ENCODE measurements around a stretch of chr3.

DNA sequence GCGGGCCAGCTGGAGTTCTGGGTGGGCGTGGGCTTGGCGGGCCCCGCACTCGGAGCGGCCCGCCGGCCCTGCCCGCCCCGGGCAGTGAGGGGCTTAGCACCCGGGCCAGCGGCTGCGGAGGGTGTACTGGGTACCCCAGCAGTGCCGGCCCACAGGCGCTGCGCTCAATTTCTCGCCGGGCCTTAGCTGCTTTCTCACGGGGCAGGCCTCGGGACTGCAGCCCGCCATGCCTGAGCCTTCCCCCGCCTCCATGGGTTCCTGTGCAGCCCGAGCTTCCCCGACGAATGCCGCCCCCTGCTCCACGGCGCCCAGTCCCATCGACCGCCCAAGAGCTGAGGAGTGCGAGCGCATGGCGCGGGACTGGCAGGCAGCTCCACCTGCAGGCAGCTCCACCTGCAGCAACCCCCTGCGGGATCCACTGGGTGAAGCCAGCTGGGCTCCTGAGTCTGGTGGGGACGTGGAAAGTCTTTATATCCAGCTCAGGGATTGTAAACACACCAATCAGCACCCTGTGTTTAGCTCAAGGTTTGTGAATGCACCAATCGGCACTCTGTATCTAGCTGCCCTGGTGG lies 48.5 kb upstream of the CCR4 start:
- RRBS: no CpG with 5 or more reads among the region's 37 CpGs

DNA sequence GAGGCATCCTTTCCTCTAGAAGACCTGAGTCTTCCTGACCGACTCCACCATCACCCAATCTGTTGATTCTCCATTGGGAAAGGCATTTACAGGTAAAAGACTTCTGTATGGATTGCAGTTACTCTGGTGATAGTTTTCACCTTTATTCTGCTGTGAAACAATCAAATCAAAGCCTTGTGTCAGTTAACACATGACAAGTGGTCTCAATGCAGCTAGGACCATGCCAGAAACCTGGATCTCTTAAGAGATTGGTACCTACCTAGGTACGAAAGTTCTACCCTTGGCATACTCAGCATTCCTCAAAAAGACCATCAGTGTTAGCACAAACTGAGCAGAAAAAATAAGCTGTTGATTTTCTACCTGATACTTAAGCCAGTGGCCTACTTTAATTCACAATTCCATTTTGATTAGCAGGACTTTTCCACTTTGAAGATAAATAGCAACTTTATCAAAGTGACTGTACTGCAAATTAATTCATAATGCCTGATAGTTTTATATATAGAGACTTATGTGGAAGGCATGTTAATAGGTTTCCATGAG lies 54.5 kb downstream of the UBP1 start:
- RRBS: no CpG with 5 or more reads among the region's 2 CpGs

DNA sequence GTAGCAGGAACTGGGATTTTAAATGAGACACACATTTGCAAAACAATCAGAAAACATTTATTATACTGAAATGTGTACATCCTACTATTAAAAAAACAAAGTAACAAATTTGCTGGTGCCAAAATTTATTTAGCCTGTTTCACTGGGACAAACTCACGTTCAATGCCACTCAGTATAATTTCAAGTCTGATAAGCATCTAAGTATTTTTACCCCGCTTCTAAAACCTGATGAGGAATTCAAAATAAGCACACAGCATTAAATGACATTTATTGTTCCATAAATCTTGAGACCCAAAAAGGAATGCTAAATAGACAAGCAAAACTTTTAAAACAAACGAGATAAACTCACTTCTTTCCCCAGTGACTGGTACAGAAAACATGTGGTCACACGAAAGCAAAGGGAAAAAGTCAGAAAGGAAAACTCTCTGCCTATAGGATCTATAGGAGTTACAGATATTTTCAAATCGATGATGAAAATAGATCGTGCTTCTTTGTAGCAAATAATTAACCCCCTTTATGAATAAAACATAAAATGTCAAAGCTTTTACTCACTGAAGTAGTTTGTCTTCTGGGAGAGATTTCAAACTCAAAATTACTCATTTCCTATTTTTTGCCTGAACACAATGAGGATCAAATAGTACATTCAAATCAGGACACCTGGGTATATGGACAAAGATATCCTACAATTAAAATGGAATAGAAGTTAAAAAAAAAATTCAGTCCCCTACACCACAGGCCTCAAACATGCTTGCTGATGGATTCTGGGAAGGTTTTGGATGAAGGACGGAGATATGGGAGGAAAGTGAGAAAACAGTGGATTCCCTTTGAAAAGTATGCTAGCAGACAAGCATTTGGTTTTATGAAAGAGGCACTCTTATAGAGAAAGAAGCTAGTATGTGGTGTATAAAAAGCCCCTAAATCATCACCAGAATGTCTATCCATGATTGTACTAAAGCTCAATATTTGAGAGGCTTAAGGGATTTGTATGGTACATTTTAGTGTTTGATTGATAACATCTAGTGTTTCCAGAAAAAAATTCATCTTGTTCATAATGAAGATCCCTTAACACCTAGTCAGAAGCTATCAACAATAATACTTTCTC lies 51.6 kb downstream of the UBP1 start:
- RRBS: no CpG with 5 or more reads among the region's 7 CpGs

- RRBS: no CpG with 5 or more reads among the region's 10 CpGs
These were observed 7.9 kb upstream of the UBP1 start for GRCh38 chr3:33448102-33448510.

- RRBS: no CpG with 5 or more reads among the region's 21 CpGs
These were observed 620.4 kb downstream of the PDCD6IP start for GRCh38 chr3:34418908-34419223.

DNA sequence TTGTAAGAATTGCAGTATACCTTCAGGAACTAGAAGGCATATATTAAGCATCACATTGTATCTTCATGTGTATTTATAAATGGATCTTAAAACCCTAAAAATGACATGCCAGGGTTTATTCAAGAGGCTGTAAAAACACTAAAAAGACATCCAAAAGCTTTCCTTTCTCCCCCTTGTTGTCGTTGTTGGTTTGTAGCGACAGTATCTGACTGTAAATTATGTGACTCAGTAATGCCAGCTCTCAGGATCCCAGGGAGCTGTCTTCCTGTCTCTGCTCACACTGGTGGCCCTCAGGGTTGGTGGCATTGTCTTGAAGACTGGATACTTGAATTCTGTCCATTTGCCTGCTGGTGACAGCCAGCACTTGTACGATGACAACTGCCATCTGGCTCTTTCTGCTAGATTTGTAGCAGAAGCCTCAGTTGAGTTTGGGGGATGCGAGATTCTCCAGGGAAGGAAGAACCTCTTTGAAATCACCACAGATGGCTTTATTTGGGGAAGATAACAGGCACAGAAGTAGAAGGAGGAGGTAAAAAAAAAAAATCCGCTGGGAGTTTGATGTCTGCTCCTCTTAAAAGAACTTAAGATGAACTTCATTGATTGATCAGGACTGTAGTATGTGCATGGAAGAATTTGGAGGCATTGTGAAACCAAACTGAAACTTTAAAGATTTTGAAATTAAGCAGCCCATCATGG lies 120.8 kb downstream of the ARPP21 start:
- RRBS: no CpG with 5 or more reads among the region's 5 CpGs

GRCh38 chr3:36432967-36433404 lies 52.7 kb downstream of the STAC start:
- RRBS: no CpG with 5 or more reads among the region's 3 CpGs

DNA sequence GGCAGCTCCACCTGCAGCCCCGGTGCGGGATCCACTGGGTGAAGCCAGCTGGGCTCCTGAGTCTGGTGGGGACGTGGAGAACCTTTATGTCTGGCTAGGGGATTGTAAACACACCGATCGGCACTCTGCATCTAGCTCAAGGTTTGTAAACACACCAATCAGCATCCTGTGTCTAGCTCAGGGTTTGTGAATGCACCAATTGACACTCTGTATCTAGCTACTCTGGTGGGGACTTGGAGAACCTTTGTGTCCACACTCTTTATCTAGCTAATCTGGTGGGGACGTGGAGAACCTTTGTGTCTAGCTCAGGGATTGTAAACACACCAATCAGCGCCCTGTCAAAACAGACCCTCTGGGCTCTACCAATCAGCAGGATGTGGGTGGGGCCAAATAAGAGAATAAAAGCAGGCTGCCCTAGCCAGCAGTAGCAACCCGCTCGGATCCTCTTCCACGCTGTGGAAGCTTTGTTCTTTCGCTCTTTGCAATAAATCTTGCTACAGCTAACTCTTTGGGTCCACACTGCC lies 73.5 kb downstream of the STAC start:
- RRBS: no CpG with 5 or more reads among the region's 11 CpGs

DNA sequence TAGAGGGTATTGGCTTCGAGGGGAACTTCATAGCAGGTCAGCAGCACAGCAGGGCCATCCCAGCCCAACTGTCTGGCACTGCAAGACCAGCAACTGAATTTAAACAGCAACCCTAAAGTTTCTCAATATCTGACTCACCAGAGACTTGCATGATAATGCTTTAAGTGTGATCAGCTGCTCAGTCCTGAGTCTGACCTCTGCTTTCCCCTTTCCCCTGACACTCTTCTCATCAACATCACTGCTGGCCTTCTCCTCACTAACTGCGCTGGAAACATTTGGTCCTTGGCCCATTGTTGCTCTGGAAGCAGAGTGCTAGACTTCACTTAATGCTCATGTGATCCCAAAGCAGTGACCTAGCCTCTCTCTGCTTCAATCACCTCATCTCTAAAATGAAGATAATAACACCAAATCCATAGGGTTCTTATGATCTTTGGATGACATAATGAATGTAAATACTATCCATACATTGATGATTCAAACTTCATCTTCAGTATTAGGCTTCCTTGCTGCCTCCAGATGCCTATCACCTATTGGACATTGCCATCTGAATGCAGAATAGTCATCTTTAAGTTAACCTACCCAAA lies 114.6 kb downstream of the STAC start:
- RRBS: no CpG with 5 or more reads among the region's 2 CpGs

DNA sequence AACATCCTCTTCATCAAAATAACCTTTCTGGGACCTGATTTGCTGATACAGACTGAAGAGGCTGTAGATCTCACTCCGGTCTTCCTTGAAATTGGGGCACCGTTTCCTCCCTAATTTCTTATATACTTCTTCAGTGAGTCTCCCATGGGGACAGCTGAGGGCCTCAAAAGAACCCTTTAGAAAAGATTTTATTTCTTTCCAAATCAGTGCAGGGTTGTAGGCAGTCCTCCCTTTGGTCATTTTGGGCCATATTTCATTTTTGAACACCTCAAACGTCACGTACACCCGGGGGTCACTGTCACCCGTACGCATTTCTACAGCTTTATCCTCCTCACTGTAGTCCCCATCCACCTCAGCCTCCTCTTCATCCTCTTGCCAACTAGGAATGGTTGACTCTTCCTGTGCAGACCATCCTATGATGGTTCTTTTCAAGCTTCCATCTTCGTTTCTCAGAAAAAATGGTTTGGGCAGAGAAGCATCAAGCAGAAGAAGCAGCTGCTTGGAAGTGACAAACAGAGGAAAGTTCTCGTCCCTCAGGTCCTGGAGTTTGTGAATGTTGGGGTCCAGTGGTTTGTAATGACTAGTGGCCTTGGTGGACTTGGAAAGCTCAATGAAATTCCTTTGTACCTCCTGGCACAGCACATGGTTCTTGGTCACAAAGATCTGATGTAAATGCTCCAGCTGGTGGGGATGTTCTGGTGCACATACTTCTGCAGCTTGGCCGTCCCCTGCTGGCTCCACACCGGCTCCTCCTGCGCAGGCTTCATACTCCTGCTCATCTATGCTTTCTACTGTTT lies 89.2 kb downstream of the TRANK1 start:
- RRBS: 89% methylated on average over 1 of the region's 12 CpGs

GRCh38 chr3:36905348-36905603 lies 39.6 kb downstream of the TRANK1 start:
- RRBS: no CpG with 5 or more reads among the region's 2 CpGs

DNA sequence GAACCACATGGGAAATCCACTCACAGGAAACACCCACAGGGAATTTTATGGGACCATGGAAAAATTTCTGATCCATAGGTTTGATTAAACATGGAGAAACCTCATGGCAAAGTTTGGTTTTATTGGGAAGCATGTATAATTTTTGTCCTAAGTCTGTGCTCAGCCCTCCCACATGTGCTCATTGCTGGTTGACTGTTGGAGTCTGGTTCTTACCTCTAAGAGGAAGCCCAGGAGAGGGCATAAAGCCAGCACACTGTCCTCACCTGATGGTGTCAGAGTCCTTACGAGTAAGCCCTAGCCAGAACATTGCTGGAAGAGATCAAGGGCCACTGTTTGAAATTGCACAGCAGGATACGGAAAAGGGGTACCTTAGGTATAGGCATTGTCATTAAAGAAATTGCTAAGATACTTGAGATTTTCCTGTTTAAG lies 21.3 kb downstream of the MLH1 start:
- RRBS: no CpG with 5 or more reads among the region's 2 CpGs

- RRBS: no CpG with 5 or more reads among the region's 1 CpG
These were observed 47.0 kb downstream of the LRRFIP2 start for GRCh38 chr3:37127329-37127815.

DNA sequence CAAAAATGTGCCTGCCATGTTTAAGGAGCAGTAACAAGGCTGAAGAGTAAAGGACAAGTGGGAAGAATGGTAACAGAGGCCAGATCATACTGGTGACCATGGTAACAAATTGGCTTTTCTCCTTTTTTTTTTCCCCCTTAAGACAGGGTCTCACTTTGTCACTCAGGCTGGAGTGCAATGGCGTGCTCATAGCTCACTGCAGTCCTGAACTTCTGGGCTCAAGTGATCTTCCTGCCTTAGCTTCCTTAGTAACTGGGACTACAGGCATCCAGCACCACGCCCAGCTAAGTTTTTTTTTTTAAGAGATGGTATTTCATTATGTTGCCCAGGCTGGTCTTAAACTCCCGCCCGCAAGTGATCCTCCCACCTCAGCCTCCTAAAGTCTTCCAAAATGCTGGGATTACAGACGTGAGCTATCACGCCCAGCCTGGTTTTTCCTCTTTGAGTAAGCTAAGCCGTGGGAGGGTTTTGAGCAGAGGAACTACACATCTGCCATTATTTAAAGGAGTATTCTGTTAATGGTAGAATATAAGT lies 7.3 kb upstream of the LRRFIP2 start:
- RRBS: no CpG with 5 or more reads among the region's 7 CpGs

GRCh38 chr3:37261389-37262086 lies 18.5 kb downstream of the GOLGA4 start:
- RRBS: no CpG with 5 or more reads among the region's 1 CpG

GRCh38 chr3:37335613-37335960 lies 92.5 kb downstream of the GOLGA4 start:
- RRBS: no CpG with 5 or more reads among the region's 1 CpG

- RRBS: no CpG with 5 or more reads among the region's 11 CpGs
These were observed 81.4 kb downstream of the ITGA9 start for GRCh38 chr3:37533295-37533784.

GRCh38 chr3:37667396-37667803 lies 194.3 kb upstream of the CTDSPL start:
- RRBS: no CpG with 5 or more reads among the region's 5 CpGs

DNA sequence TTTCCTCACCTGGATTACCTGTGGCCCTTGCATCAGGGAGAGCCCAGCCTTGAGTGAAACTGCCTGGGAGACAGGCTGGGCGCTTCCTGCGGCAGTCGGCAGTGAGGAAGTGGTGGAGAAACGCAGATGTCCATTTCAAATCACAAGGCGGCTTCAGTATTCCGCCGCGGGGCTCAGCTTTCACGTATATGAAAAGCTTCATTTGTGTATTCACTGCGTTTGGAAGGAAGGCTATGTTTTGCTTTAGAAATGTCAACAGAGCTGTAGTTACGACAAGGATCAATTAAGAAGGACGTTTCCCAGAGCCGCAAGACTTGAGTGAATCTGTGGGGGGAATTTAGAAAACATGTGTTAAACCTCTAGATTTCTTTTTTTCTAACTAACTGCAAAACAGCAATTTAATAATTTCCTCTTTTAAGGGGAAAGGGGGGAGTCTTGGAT lies 167.3 kb upstream of the CTDSPL start:
- RRBS: no CpG with 5 or more reads among the region's 13 CpGs

GRCh38 chr3:37969315-37969799 lies 21.2 kb upstream of the VILL start:
- RRBS: no CpG with 5 or more reads among the region's 15 CpGs

All from GM06990 (cell line).